Mesenchymal stem cell of the bone marrow (primary cell): ENCODE measurements around a stretch of chr1.

DNA sequence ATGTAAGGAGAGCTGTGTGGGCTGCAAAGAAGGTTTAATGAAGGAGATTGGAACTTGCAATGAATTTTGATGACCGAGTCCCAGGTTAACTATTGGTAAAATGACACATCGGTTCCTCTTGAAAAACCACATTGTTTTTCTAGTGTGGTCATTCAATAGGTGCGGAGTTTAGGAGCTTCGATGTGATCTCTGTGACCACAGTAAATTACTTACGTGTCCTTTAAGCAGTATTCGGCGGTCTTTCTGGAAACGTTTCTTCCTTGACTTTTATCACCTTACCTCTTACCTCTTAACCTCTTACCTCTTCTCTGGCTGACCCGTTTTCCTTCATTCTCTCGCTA lies 1.0 kb upstream of the EDEM3 start:
- CAGE, long polyA plus RNA = no peak

- CAGE, long polyA plus RNA = no peak
Measured at GRCh38 chr1:184870366-184870920, 103.9 kb downstream of the NIBAN1 start.

DNA sequence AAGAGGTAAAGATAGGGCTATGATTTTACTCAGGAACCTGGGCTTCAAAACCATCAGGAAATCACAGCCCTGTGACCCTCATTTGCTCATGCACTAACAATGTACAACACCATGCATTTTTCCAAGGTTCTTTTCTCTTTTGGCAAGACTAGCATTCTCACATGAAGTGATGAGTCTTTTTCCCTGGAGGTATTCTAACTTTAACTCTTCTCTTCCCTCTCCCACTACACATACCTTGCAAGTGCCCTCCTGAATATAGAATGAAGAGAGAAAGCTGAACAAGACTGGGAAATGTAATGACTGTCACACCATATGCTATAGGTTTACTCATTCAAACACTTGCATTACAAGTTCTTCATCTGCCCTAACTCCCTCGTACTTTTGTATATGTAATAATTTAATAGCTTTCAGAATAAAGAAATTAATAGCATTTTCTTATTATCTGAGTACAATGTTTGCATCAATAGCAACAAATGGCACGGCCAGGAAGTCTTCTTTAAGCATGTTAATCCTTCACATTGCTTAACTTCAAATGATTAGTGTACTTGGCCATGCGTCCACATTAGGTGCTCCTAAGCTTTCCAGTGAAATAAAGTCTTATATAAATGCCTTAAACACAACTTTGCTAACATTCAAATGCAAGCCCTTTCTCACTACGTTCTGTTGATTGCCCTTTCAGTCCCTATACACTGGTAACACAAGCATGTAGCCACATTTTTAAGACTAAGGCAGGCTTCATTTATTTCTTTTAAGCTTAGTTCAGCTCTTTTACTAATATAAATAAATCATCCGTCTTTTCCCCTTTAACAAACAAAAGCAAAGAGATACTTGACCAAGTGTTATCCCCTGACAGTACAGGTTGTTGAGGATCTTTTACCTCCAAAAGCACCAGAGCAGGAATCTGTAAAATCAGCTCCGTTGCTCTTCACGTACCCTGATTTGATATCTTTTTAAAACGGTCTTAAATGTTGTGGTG lies 1.7 kb downstream of the NIBAN1 start:
- CAGE, long polyA plus RNA = no peak

DNA sequence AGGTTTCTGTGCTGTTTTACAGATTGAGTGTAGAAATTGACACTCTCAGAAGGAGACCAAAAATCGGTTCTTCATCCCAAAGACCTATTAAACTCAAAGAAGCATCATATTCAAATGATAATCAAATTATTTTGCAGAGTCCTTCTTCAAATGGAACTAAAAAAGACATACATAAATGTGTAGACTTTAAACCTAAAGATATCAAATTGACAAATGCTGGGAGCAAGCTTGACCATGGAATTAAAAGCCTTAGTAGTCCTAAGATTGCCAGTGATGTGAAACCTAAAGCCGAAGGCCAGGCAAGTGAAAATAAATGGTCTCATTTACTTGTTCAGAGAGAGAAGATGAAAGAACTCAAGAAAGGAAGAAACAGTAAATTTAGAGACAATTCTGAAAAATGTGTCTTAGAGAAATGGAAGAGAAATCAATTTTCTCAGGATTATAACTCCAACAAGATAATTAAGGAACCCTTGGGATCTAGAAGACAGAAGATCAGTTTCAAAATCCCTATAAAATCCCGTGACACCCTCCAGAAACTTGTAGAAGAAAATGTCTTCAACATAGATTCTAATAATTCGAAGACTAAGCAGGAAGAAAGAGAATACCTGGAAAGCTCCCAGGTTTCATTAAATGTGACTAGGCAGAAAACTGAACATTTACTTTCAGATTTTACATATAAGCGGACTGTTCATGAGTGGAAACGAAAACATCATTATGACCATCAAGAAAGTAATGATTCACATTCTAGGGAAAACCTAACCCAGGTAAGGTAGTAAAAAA lies 17.6 kb downstream of the SWT1 start:
- CAGE, long polyA plus RNA = no peak

DNA sequence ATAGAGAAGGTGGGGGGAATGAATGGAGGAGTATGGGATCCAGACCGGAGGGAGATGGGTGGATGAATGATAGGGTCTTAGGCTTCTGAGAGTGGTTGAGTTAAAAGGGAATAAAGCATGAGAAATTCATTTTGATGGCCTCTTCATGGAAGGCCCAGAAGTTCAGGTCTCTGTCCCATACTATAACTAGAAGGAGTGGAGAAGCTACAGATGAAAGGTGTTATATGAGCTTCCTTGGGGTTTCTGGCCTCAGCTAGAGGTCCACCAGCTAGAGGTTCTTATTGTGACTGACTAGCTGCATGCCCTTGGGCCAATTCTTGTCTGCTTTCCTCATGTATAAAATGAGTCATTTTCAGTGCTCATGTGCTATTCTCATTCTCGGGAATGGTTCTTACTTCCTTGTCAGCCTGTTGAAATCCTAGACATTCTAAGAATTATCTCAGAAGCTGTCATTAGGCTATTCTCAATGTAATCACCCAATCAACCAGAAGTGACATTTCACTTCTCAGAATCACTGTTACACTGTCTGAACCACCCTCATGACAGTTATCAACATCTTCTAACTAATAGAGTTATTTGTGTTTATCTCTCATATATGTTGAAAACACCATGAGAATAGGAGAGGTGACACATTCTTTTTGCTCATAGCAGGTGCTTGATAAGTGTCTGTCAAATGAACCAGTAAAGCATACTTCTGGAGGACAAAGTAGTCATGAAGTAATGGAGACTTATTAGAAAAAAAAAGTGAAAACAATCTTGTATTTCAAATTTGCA lies 122.7 kb upstream of the IVNS1ABP start:
- CAGE, long polyA plus RNA = no peak

DNA sequence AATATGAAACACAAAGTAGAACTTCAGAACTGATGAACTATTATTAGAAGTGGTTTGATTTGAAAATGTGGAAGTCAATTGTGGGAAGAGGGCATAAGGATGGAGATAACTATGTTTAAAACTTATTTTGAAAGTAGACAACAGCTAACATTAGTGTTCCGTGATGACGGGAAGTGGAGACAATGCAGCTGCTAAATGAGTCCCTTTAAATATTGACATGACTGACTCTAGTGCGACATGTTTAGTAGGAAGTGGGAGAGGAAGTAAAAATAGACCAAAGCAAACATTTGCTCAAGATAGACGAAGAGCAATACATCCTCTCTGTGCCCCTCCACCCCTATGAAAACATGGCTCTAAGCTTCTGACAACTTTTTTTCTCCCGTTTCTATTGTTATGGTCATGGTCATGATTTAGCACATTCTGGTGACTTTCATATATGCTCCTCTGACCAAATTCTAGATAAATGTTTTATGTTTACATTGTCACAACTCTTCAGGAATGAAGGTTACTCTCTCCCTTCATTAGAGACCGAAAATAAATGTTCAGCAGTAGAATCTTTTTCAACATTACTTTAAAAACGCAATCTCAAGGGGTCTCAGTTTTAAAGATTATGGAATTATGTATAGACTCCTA lies 59.9 kb upstream of the HMCN1 start:
- CAGE, long polyA plus RNA = no peak

GRCh38 chr1:185733702-185734054 lies 513 bp upstream of the HMCN1 start:
- CAGE, long polyA plus RNA = no peak

DNA sequence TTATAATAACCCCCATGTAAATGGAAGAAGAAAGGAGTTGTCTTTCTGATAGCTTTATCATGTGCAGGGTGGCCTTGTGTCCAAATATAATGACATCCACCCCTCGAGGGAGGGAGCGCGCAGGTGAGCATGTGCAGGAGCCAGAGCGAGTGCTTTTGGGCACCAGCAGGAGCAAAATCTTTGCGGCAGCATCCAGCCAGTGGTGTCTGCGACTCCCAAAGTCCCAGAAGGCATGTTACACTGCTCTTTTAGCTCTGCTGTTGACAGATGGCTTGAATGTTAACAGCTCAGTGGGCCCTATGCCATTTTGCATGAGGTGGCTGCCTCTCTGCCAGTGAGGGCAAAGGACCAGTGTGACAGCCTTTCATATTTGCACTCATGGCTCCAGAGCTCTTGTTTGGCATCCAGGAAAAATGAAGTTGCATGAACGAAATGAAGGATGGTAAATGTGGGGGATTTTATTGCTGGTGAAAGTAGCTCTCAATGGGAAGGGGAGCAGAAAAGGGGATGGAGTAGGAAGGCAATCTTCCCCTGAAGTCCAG lies 146.7 kb downstream of the HMCN1 start:
- CAGE, long polyA plus RNA = no peak

GRCh38 chr1:186374698-186374972 lies 418 bp downstream of the TPR start:
- CAGE, long polyA plus RNA = no peak

DNA sequence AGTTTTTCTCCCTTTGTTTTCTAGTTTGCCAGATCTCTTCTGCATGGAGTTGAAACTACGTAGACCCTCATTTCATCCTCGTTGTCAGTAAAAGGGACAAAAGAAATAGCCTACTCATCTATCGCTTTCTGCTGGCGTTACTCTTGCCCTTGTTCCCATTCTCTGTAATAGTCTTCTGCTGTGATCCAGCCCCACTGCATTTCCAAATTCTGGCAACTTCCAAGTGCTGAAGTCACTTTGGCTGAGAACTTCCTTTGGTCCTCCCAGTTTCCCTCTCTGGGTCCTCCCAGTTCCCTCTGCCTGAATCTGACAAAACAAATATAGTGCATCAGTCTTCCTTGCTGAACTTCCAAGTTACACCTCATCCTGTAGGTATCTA lies 47.1 kb upstream of the PLA2G4A start:
- CAGE, long polyA plus RNA = no peak

GRCh38 chr1:188167284-188167594 lies 1338.5 kb downstream of the PLA2G4A start:
- CAGE, long polyA plus RNA = no peak

- CAGE, long polyA plus RNA = no peak
Measured at GRCh38 chr1:188272071-188272568, 1443.4 kb downstream of the PLA2G4A start.

DNA sequence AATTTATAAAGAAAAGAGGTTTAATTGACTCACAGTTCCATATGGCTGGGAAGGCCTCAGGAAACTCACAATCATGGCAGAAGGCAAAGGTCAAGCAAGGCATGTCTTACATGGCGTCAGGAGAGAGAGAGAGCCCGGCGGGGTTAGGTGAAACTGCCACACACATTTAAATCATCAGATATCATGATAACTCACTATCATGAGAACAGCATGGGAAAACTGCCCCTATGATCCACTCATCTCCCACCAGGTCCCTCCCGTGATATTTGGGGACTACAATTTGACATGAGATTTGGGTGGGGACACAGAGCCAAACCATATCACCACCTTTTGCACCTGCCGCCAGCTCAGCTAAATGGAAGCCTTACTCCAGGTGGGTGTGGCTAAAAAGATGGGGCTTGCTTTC lies 1549.2 kb downstream of the PLA2G4A start:
- CAGE, long polyA plus RNA = no peak

DNA sequence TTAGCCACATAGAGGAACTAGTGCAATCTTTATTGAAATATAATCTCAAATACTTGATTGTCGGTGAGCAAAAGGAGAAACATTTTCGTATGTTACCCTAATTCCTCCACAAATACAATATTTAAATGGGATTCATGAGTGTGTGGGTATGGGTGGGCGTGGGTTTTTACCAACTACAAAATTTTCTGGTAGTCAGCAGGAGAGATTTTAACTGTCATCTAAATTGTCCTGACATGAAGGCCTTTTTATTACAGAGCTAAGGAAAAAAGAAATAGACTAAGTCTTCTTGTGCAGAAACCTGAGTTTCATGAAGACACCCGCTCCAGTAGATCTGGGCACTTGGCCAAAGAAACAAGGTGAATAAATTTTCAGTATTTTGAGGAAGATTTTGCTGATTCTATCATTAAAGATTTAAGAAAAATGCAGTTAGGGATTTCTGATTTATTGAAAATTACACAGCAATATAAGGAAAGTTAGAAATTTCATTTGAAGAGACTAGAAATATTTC lies 758 bp downstream of the RGS18 start:
- CAGE, long polyA plus RNA = no peak

DNA sequence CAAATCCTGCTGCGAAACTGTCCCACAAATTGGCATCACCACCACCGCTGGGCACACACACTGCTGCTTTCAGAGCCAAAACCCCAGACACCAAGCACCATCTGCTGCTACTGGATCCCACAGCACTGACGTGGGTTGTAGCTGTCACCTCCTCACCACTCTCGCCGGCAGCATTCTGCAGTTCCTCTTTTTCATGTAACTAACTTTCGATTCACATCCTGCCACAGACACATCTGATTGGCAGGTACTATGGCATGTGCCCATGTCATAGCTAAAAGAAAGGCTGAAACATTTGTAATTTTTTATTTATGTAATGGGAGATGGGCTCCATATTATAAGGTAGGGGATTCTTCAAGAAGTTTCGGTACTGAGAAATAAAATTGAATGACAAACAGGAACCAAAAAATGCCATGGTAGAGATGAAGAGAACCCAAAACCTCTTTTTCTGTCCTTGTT lies 26.8 kb upstream of the RGS13 start:
- CAGE, long polyA plus RNA = no peak

DNA sequence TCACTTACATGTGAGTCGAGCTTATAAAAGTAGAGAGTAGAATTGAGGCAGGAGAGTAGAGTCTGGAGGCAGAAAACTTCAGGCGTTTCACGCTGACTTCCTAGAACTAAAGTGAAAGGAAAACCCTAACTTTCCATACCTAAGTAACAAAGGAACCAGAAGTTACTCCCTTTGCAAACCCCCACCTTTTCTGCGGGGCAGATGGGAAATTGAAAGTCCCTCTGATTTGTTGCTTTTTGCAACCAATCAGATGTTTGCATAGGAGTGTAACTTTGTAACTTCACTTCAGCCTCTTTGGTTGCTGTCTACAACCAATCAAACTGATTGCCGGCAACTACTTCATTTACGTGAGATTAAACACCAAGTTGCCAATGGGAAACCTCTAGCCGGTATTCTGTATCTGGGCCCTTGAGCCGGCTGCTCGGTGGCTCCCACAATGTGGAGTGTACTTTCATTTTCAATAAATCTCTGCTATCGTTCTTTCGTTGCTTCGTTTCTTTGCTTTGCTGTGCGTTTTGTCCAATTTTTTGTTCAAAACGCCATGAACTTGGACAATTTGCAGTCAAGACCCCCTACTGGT lies 69.4 kb upstream of the RGS2 start:
- CAGE, long polyA plus RNA = no peak

DNA sequence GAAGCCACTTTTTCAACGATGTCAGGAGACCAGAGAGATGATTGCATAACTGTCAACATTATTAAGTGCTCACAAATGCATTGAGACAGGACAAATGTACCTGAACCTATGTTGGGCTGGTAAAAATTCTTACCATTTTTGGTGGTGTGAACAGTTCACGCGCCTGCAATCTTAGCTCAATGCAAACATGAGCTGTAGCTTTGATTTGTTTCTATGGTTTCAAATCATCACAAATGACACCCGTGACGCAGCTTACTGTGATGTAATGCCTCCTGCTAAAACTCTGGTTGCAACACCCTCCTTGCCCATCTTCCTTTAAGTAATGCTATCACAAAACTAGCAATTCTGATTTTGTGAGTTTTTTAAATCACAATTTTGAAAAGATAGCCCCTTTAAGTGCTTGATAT lies 104.3 kb downstream of the UCHL5 start:
- CAGE, long polyA plus RNA = no peak

DNA sequence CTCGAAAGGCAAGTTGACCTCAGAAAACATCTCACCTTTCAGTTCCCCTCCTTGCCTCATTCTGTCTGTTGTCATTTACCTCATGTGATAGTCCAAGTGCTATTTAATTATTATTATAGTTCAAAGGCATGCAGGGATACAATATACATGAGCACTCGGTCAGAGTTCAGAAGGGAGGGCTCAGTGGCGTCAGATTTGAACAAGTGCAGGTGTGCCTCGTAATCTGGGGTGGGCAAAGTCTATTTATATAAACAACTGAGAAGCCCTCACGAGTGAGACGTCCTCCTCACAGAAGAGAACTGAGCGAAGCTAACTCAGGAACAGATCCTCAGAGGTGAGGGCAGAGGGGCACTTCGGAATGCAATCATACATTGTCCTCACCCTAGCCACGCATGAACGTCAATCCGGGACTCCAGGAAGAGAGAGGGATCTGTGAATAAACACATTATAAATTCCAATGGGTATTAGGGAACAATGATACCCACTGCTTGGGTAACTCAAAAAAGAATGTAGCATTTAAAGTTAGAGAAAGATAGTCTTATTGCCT lies 127.0 kb upstream of the B3GALT2 start:
- CAGE, long polyA plus RNA = no peak

GRCh38 chr1:196659993-196660711 lies 8.3 kb downstream of the CFH start:
- CAGE, long polyA plus RNA = no peak

DNA sequence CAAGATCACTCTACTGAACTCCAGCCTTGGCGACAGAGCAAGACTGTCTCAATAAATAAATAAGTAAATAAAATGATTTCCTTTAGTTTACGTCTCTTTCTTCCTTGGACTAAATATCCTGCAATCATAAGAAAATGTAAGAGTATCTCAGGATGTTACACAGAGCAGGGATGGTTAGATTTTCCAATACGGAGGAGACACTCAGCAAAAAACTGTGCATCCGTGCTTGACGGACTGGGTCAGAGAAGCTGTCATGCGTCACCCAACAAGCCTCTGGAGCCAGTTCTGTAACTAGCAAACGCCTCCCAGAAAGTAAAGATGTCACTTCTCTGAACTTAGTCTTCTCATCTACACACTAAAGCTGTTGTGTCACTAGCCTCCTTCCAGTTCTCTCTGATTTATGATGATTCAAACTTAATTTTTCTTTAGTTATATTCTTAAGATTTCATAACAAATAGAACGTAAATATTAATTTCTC lies 3.4 kb downstream of the CFHR4 start:
- CAGE, long polyA plus RNA = no peak